ENCODE measurements around a stretch of chr7.

GRCh38 chr7:151748730-151749100 is 128.2 kb downstream of the PRKAG2 start:
- PRO-cap = no peak

GRCh38 chr7:151755851-151757039 is 120.7 kb downstream of the PRKAG2 start:
- PRO-cap = no peak

GRCh38 chr7:151847711-151848251 is 29.1 kb downstream of the PRKAG2 start:
- PRO-cap = no peak

DNA sequence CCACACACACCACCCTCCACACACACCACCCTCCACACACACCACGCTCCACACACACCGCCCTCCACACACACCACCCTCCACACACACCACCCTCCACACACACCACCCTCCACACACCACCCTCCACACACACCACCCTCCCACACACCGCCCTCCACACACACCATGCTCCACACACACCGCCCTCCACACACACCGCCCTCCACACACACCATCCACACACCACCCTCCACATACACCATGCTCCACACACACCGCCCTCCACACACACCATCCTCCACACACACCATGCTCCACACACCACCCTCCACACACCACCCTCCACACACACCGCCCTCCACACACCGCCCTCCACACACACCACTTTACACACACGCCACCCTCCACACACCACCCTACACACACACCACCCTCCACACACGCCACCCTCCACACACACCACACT is 21.7 kb downstream of the PRKAG2 start:
- PRO-cap = no peak

GRCh38 chr7:151863126-151863668 is 13.7 kb downstream of the PRKAG2 start:
- PRO-cap = no peak

DNA sequence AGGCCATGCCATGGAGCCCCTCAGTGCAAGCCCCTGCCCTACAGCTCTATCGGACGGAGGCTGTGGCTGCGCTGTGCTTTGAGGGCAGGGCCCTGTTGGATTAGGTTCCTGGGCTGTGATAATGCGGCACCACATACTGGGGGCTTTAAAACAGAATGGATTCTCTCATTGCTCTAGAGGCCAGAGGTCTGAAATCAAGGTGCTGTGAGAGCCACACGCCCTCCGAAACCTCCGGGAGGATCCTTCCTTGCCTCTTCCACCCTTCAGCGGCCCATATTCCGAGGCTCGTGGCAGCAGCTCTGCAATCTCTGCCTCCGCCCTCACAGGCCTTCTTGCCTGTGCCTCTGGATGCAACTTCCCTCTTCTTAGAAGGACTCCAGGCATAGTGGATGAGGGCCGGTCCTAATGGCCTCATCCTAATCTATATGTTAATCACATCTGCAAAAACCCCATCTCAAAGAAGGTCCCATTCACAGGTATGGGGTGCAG is 9.7 kb downstream of the PRKAG2 start:
- PRO-cap = no peak

DNA sequence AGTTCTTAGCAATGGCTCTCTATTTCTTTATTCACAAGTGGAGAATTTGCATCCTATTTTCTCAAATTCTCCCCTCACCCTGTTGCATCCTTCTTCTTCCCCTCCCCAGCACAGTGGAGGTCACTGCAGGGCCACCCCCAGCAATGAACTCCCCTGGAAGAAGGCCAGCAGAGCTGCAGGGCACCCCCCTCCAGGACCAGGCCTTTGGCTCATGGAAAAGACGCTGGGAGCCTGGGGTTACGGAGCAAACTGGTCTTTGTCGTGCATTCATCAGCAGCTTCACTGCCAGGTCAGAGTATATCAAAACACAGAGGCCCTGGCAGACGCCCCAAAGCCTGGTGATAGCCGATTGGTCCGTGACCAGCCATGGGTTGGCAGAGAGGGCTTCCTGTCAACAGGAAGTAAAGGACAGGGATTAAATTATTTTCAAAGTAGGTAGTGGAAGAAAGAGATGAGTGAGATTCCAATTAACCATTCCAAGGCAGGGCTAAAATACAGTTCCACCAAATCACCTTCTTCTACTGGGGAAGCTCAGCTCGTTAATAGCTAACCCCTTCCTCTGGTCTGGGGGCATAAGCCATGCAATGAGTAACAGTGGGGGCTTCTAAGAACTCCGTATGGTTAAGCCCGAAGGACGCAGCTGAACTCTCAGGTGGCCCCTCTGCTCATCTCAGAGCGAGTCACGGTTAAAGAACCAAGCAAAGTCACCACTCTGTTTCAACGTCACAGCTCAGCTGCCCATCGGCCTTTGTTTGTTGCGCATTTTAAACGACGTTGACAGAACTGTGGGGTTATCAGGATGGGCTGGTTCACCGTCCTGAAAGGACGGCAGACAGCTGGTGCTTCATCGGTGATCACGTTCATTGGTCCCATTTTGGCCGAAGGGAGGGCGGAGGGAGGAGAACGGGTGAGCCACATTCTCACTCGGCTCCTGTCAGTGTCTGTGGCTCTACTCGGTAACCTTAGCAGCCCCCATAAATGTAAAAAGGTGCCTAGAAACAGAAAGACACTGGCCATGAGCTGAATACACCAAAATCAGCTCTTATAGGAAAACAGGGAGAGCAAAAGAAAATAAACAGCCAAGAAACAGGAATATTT is 8.8 kb downstream of the PRKAG2 start:
- PRO-cap = no peak

DNA sequence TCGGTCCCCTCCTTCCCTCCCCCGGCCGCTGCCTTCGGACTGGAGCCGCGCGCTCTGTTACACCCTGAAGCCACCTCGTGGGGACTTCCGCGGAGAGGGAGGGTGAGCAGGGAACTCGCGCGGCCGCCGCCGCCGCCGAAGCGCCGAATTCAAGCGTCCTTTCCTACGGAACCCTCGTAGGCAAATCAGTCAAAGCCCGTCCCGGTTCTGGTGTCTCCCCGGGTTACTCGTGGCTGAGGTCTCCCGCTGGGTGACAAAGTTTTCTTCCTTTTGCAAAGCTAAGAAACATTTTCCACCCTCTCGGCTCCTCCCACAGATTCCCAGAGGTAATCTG is 286 bp downstream of the PRKAG2 start:
- PRO-cap = bidirectional peak, plus-strand start at position 84 of the sequence, minus-strand start at position 87 of the sequence

DNA sequence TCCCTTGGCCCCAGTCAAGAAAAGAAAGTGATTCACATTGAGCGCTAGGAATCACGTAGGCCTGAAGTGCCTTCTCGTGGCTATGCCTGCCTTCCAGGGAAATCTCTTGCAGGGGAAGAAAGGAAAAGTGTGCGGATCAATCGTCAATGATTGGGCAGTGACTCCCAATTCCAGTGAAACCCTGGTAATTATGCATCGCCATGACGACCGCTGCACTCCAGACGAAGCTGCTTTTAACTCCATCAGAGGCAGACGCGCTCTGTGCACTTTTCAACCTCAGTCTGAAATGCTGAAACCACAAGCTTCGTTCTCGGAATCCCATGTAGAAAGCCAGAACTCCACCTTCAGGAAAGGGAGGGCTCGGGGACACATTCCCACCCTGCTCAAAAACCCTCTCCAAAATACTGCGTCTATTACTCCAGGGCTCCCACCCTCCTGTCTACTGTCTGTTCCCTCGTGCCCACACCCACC is 24.1 kb upstream of the PRKAG2 start:
- PRO-cap = no peak

- PRO-cap = no peak
Measured at GRCh38 chr7:151940219-151940418, 16.1 kb upstream of the GALNTL5 start.

- PRO-cap = no peak
Measured at GRCh38 chr7:152005832-152006184, 19.7 kb upstream of the GALNT11 start.

DNA sequence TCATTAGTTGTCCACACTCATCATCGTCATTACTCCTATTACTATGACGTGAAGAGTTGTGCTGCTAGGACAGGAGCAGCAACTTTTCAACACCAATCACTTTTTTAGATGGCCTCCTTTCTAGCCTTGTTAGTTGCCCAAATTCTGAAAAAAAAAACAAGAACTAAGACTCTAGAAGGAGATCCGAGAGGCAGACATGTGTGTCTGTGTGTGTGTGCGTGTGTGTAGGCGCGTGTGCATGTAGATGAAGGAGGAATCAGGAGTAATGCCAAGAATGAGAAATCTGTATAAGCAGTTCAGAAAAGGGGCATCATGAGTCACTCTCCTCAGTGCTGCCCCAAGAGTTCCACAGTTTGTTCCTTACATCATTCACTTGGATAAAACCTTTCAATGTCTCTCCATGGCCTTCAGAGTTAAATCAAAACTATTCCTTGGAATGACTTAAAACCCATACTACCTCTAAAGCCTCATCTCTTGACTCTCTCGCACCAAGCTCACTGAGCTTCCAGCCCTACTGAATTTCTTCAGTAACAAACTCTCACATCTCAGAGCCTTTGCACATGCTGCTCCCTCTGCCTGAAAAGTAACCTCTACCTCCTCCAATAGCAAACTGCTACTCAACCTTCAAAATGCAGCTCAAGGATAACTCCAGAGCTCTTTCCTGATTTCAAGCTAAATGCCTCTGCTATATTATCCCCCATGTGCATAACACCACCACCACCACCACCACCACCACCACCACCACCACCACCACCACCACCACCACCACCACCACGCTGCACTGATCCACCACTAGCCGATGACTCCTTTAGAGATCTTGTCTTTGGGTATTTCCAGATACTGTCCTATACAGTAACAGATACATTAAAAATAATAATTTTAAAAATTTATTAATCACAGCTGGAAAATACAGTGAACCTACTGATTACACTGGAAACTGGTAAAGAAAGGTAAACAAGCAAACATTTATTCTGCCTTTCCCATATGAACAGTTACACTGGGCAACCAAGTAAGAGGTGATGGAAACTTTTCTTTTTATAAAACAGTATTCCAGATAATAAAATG is 51.6 kb downstream of the KMT2C start:
- PRO-cap = no peak

DNA sequence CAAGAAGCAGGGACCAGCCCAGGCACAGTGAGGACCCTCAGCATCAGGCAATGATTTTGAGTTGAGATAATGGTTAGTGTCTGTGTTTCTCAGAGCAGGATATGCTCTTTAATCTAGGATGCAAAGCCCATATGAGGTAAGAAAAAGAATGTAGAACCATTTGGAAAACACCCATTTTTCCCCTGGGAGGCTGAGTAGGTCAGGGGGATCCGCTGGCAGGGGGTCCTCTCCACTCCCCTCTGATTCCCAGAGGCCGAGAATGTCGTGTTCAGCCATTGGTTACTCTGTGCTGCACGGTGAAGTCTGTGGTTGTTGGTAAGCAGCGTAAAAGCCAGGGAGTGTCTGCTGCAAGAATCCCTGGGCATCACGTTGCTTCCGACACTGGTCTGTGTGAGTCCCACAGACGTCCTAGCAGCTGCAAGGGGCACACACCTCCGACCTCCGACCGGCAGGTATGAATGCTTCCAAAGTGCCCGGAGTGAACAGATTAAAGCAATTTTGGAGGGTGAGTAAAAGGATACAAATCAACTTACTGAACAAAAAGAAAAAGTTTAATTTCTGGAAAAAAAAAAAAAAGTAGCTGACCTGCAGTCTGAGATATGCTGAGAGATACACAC is 132.0 kb downstream of the DPP6 start:
- PRO-cap = no peak

GRCh38 chr7:154681366-154681800 is 321.5 kb downstream of the PAXIP1 start:
- PRO-cap = no peak

- PRO-cap = no peak
Measured at GRCh38 chr7:154965778-154966630, 36.9 kb downstream of the PAXIP1 start.

DNA sequence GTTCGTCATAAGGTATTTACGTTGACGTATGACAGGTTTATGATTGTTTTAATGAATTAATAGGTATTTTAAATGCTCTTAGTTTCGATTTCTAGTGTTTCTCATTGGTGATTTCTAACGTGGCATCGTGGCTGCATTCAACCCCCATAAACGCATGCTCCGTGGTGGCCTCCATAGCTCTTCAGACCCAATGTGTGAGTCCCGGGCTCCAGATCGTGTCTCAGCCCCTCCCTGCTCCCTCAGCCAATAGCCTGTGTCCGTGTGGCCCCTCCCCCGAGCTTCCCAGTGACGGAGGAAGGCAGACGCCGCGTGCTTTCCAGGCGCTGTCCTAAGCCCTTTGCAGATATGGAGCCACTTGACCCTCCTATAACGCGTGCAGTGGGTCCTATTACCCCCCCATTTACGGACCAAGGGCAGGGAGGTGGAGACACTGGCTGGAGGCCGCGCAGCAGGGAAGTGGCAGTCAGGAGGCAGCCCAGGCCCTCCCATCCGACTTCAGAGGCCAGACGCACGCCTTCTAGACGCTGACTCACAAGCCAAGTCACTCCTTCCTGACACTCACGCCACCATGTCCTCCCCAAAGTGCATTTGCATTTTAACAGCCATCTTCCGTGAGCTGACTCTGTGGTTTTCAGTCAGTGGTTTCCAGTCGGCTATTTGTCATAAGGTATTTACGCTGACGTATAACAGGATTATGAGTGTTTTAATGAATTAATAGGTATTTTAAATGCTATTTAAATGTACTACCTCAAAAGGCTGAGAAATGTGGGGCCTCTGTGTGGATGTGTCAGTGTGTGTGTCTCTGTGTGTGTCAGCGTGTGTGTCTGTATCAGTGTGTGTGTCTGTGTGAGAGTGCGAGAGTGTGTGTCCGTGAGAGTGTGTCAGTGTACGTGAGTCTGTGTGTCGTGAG is 92.3 kb upstream of the INSIG1 start:
- PRO-cap = bidirectional peak, plus-strand start at position 400 of the sequence, minus-strand start at position 161 of the sequence; bidirectional peak, plus-strand start at position 544 of the sequence, minus-strand start at position 458 of the sequence

GRCh38 chr7:155227875-155228322 is 69.8 kb upstream of the INSIG1 start:
- PRO-cap = no peak

- PRO-cap = no peak
Measured at GRCh38 chr7:155244126-155244483, 53.6 kb upstream of the INSIG1 start.

DNA sequence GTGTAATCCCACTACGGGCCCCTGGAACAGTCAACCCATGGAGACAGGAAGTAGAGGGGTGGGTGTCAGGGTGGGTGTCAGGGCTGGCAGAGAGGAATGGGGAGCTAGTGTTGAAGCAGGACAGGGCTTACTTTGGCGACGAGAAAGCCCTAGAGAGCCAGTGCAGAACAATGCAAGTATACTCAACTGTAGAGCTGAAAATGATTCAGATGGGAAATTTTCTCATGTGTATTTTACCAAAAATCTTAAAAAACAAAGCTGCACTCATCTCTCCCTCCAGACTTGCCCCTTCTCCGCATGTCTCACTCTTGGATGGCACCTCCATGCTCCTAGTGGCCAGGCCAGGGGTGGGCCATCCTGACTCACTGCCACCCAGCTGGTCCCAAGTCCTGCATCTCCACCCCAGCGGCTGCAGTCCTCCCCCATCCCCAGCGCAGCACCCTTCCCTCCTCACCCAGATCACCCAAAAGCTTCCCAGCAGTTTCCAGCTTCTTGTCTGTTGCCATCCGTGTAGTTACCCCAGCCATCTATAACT is 53.1 kb upstream of the INSIG1 start:
- PRO-cap = no peak

DNA sequence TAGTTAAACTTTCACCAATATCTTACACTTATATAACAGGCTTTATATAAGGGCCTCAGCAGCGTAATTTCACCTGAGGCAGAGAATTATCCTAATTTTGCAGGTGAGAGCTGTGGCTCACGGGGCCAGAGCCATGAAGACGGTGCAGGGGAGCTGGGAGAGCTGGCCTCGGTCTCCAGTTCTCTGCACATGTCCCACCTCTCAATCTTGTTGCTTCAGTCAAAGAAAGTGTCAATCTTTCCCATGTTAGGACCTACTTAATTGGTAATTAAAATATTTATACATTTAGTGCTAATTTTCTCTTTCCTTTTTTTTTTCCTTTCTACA is 10.2 kb downstream of the INSIG1 start:
- PRO-cap = no peak

Measured in REH cell (cell line).